ENCODE data around the genes CYP20A1, CD28 and ICOS.

DNA sequence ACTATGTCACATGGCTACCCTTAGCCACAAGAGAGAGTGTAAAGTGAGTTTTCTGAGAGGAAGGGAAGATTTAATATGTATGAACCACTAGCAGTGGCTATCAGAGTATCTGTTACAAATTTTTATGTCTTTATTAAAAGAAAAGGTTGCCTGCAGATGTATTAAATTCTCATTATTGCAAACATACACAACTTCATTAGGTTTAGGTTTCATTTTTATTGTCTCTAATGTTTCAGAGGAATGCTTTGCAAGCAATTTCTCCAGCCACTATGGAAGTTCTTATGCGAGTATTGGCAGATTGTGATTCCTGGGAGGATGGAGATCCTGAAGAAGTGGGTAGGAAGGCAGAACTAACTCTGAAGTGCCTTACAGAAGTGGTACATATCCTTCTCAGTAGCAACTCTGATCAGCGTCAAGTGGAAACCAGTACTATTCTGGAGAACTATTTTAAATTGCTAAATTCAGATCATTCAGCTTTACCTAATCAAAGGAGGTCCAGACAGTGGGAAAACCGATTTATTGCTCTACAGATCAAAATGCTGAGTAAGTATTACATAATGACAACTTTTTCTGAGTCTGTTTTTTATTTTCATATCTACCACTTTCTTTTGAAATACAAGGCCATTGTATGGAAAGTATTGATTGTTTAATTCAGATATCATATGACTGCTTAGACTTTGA is 68.4 kb downstream of the NBEAL1 start:
- PRO-cap: no peak

GRCh38 chr2:203238431-203239461 is at the start of gene CYP20A1:
Gene CYP20A1 (plus strand): TSS chr2:203239018.
- PRO-cap: bidirectional peak, plus-strand start at chr2:203239018, minus-strand start at chr2:203238892; bidirectional peak, plus-strand start at chr2:203239351, minus-strand start at chr2:203239237

GRCh38 chr2:203582397-203583142 is 47.5 kb upstream of the RAPH1 start:
- PRO-cap: no peak

GRCh38 chr2:203706091-203706798 is at the start of gene CD28:
Gene CD28 (plus strand): TSS chr2:203706639.
- PRO-cap: no peak

GRCh38 chr2:203871527-203871981 is 4.0 kb downstream of the CTLA4 start:
- PRO-cap: no peak

DNA sequence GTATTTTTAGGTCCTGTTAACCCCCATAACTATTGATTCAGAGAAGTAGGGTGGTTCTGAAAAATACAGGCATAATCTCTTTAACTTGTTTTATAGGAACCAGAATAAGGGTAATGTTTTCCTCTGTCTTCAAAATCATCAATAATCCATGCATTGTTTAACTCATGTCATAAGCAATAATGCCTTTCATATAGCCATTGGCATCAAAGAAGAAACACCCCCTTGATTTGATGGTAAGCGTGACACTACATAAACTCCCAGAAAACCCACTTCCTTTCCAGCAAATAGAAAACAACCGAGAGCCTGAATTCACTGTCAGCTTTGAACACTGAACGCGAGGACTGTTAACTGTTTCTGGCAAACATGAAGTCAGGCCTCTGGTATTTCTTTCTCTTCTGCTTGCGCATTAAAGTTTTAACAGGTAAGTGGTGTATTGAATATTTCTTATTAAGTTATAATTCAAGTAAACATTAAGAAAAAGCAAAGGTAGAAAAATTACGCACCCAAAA is at the start of gene ICOS:
Gene ICOS, plus strand, starts transcription at position 312 of the 509 bp plus-strand sequence.
- PRO-cap: no peak

DNA sequence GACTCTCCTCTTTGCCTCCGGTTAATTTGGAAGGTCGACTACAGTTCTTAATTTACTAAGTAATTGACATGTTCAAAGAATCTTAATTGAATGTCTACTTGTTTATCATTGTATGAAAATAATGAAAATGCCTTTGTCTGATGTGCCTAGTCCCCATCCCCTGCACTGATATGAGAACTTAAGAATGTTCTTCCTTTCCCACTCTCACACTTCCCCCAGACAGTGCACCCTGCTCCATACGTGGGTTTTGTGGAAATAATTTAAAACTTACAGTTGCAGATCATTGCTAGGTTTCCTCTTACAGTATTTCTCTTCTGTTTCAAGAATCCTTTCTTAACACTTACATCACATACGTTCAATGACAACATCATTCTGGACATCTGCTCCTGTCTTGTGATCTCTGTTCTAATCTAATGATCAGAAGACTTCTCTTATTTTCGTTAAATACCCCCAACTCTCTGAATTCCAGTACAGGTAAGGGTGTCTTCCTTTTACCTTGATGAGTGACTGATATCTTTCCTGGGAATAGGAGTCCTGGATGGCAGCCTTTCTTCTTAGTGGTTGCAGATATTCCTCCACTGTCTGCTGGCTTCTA is 3.6 kb downstream of the ICOS start:
- PRO-cap: no peak

DNA sequence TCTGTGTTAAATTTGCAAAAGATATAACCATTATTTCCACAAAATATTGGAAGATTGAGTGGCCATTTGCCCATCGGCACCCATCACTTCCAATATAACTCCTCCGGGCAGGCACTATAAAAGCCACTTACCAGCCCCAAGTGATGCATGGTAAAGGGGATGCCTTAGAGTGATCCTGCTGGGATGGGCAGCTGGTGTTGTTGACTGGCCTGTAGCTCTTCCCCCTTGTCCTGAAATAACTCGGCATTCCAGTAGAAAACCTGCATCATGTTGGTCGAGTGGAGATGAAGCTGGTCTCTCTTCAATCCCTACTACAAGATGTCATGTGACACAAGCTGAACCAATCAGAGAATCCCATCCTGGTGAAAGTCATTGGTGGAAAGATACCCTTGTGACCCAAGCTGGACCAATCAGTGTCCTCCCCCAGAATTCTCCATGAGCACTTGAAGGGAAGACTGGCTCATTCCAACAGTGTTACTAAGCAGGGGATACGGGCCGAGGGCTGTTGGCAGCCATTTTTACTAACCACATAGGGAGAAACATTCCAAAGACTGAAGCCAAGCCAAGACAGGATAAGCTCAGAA is 298.2 kb downstream of the ICOS start:
- PRO-cap: no peak

- PRO-cap: no peak
Observed at GRCh38 chr2:204453702-204454338, 91.5 kb upstream of the PARD3B start.

GRCh38 chr2:204544859-204545157 is 467 bp upstream of the PARD3B start:
- PRO-cap: unidirectional peak, plus-strand start at chr2:204544940; unidirectional peak, plus-strand start at chr2:204544986

- PRO-cap: no peak
Observed at GRCh38 chr2:204546299-204546917, 1.1 kb downstream of the PARD3B start.

DNA sequence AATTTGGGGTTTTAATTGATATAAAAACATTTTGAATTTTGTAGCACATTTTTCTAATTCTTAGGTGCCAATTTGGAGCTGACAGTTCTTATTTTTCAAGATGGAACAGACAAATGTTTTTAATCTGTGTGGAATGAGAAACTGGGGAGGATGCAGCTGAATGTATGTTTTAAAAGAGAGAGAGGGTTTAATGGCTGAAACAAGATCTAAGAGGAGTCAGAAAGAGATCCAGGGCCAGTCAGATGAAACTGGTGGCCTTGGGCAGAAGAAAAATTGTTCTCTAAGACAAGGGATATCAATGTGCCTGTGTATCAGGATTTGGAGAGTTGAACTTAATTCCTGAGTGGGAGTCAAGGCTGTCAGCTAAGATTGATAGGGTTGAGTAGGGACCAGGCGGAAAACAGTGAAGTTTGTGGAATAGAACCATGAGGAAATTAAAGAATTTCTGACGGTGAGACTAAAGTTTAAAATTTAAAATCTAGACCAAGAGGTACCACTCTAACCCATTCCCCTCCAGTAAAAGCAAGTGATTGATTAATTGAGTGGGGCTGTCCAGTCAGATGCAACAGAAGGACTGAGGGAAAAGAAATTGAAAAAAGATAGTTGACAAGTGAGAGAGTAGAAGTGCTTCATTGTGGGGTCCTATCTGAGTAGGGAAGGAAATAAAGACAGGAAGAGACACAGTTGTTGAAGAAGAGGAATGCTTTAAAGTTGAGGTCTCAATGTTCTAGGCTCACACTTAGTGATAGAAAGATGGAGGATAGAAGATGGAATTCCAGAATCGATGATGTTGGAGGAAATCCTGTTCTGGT is 199.3 kb downstream of the PARD3B start:
- PRO-cap: no peak

DNA sequence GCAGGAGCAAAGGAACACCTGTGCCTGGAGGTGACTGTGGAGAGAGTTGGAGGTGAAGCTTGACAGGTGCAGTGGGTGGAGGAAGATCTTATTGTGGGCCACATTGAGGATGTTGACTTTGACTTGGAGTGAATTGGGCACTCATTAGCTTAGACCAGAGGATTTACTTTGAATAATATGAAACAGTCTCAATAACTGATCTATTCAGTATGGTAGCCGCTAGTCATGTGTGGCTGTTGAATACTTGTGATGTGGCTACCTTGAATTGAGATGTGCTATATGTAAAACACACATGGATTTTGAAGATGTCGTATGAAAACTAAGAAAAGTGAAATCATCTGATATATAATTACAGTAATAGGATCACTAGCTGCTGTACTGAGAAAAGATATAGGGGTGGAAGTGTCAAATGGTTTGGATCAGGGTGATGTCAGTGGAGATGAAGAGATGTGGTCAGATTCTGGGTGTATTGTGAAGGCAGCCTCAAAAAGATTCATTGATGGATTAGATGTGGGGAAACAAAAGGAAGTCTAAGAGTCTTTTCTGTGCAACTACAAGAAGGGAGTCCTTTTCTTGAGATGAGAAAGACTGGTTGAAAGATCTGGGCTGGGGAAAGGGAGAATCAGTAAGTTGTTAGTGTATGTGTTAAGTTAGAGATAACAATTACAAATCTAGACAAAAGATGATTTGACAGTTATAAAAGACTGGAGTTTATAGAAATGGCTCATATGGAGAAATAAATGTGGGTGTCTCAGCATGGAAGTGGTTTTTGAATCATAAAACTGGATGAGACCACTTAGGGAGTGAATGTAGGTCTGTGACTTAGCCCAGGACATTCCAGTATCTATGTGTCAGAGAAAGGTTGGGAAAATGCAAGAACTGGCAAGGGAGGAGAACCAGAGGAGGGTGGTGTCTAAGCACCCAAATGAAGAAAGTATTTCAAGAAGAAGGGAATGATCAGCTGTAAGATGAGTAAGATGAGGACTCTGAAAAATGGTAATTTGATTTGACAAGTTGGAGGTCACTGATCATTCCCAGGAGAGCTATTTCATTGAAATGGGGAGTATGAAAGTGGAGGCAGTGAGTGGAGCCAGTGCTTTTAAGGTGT is 347.3 kb downstream of the PARD3B start:
- PRO-cap: no peak

GRCh38 chr2:204905319-204905814 is 360.1 kb downstream of the PARD3B start:
- PRO-cap: no peak

DNA sequence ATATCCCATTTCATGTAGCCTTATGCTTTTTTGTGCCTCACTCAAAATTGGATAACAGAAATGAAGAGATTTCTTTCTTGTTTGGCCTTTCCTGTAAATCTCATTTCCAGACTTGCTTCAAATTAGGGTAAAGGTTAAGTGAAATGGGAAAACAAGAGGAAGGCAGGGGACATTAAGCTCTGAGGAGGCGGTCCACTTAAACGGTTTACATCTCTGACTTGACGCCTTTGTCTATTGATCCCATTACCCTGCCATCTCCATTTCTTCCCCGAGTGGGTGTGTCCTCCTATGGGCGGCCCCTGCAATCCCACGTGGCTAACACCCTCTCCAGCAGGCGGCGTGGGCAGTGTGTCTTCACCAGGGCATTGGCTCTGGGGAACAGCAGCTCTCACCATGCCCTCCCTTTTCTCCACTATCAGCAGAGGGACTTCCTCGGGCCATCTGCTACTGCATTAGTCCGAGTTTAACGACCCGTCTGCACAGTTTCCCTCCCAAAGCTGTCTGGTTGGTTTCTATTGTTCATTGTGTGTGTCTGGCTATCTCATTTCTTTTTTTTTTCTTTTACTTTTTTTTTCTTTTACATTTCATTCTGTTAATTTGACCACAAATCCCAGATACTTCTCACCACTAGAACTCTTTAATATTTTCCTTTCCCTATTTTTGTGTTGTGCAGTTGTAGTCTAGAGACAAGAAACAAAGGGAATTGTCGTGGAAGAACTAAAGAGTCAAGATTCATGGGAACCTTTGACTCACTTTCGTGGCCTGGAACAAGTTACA is 511.9 kb upstream of the NRP2 start:
- PRO-cap: no peak

- PRO-cap: no peak
Observed at GRCh38 chr2:205332147-205332519, 350.2 kb upstream of the NRP2 start.

DNA sequence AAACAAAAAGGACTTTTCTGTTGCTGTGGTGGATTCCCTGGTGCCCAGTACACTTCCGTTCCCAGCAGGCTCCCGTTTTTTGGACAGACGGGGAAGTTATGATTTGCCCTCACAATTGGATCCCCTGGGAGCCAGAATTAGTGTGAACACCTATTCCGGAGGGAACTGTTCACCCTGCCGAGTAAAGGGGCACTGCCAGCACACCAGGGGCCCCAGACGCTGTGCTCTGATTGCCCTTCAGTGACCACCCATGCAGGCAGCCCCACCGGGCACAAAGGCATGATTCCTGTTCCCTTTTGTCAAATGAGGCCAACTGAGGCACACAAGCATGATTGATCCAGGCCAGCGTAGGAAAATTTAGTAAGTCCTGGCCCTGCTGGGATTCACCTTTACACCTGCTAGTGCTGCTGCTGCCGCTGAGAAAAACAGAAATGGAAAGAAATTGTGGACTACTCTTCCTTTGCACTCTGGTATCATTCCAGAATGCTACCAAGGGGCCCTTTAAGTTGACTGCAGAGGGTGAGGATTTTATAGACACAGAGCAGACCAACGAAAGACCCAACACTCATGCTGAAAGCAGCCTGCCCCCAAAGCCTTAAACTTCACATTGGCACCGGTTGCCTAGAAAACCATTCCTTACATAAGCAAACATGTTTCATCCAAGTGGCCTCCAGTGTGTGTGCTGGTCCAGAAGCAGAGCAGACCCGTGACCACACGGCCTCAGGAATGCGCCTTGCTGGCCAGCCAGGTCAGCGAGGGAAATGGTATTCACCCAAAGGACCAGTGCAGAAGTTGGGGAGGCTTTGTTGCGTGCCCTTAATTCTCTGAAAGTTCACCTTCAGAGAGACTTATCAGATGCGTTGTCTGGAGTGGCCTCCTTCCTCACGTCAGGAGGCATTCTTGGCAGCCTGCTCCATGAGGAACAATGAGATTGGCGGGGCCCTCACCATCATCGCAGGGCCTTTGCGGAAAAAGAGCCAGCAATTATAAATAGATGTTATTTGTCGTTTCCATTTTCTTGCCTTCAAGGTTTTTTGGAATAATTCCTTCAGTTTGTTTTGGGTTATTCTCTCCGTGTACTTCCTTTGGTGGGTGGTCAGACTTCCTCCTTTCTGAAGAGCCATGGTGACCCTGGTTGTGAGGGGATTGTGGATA is 25.7 kb downstream of the NRP2 start:
- PRO-cap: no peak

DNA sequence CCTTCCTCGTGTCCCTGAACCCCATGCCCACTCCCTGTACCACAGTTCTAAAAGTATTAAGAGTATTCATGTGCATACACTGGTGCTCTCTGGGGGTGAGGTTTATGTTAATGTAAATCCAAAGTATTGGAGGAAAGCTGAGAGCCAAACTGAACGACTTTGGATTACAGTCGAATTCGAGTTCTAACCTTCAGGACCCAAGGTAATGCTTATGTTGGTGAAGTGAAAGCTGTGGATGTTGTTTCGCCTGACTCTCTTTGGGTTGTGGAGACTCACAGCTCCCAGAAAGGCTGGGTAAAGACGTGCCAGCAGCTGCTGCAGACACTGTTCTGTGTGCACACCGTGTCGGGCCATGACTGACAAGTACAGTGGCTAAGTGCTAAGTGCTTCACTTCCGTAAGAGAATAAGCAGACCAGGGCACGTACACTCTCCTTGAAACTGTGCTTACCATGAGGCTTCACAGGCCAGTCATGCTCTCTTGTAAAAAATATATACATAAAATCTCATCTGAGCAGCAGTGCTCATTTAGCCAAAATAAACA is 85.9 kb downstream of the NRP2 start:
- PRO-cap: no peak

- PRO-cap: no peak
Observed at GRCh38 chr2:205834710-205835316, 152.5 kb downstream of the NRP2 start.

- PRO-cap: no peak
Observed at GRCh38 chr2:205885499-205886017, 200.4 kb downstream of the INO80D start.

All from progenitor cell of endocrine pancreas (in vitro differentiated cells).